Paraaortic lymph node (tissue), 1 donor: ENCODE results near the gene AHNAK2.

GRCh38 chr14:104793188-104793855 lies 2.2 kb downstream of the AKT1 start:
- PRO-cap: no peak

DNA sequence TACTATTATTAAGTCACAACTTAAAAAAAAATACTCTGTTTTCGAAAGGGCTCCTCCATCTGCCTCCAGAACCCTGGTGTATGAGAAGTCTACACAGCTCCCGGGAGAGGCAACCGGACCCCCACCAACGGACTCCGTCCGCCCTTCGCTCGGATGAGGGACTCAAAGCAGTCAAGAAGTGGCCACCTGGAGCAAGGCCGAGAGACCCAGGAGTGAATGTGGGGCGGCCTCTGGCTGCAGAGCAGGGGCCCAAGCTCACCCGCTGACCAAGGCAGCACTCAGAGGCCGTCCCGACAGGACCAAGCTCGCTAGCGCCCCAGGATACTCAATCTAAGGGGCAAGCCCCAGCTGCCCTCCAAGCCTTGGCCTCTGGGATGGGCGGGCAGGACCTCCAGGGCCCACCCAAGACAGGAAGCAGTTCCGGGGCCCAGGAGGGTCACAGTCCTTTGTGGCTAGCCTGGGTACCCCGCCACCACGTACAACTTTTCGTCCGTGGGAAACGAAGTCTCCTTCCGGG lies 959 bp downstream of the AKT1 start:
- PRO-cap: no peak

GRCh38 chr14:104894379-104894654 lies 29.2 kb downstream of the CEP170B start:
- PRO-cap: no peak

GRCh38 chr14:104966931-104967354 lies 11.2 kb downstream of the AHNAK2 start:
- PRO-cap: no peak

DNA sequence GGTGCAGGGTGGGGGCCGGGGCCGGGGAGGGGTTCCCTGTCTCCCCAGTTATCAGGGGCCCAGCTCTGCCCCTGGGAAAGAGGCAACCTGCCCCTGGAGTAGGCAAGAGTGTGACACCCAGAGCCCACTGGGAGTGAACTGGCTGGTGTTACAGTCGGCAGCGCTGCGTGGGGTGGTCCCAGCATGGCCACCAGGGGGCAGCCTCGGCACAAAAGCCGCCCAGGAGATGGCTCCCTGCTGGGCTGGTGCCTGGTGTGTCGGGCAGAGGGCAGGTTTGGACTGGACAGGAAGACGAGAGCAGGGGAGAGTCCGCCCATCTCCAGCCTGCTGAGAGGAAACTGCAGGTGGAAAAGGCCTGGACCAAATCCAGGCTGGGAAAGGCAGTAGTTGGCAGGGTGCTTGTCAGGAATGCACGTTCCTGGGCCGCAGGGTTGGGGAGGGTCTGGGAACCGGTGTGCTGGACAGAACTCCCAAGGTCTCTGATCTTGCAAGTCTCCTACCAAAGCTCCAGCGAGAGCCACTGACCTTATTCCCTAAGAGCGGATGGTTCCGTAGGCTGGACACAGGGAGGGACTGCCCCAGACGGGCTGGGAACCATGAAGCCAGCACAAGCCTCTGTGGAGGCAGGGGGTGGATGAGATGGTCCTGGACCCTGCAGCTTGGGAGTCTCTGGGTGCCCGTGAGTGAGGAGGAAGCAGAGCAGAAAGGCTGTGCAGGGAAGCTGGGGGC lies 1.9 kb downstream of the AHNAK2 start:
- PRO-cap: no peak

DNA sequence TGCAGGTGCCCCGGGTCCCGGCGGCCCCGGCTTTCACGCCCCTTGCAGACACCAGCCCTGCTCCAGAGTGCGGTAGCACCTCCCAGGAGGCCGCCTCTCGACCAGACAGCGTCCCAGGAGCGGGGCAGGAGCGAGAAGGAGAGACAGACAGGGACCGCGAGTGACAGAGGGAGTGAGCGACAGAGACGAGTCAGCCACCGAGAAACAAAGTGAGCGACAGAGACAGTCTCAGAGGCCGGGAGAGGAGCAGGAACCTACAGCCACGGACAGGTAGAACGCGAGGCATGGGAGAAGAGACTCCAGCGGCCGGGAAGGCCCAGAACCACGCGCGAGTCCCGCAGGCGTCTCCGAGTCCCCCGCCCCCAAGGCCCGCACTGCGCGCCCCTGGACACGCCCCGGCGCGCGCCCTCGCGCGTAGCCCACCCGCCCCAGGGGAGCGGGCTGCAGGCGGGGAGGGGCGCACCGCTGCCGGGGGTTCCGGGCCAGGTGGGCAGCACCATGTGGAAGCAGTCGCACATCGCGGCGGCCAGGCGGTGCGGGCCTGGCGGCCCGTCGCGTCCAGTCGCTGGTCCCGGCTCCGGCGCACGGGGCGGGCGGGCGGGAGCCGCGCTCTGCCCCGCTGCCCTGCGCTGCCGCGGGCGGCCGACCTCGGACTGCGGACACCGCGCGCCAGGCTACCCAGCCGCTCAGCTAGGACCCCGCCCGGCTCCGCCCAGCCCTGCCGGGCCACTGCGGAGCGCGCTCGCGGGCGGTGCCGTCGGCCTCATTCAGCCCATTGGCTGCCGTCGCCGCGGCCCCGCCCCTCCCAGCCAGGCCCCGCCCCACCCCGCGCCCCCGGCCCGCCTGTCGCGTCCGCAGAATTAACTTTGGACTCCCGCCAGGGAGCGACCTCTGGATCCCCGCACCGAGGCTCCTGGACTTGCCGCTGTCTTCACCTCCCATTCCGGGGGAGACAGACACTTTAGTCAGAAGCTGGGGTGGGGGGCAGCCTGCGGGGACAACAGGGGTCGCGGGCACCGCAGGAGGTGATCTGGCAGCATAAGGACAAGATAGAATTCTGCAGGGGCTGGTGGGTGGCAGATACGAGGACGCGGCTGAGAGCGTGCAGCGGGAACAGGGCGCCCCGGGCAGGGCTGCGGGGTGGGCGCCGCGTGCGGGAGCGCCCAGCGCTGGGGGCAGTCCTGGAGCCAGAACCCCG lies at the start of gene AHNAK2:
Gene AHNAK2, minus strand, starts transcription at position 655 of the 1,198 bp plus-strand sequence.
- PRO-cap: unidirectional peak, minus-strand start at position 655 of the sequence

- PRO-cap: no peak
These were observed 11.8 kb upstream of the CDCA4 start for GRCh38 chr14:105032671-105033083.

DNA sequence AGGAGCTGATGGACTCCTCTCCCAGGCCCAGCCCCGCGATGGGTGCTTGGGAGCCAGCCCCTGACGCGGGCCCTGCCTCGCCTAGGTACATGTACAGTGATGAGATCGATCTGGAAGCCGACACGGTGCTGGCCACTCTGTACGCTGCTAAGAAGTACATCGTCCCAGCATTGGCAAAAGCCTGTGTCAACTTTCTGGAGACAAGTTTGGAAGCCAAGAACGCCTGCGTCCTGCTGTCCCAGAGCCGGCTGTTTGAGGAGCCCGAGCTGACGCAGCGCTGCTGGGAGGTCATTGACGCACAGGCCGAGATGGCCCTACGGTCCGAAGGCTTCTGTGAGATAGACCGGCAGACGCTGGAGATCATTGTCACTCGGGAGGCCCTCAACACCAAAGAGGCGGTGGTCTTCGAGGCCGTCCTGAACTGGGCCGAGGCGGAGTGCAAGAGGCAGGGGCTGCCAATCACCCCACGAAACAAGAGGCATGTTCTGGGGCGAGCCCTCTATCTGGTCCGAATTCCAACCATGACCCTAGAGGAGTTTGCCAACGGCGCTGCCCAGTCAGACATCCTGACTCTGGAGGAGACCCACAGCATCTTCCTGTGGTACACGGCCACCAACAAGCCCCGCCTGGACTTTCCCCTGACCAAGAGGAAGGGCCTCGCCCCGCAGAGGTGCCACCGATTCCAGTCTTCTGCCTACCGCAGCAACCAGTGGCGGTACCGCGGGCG lies 1.4 kb downstream of the BTBD6 start:
- PRO-cap: no peak

DNA sequence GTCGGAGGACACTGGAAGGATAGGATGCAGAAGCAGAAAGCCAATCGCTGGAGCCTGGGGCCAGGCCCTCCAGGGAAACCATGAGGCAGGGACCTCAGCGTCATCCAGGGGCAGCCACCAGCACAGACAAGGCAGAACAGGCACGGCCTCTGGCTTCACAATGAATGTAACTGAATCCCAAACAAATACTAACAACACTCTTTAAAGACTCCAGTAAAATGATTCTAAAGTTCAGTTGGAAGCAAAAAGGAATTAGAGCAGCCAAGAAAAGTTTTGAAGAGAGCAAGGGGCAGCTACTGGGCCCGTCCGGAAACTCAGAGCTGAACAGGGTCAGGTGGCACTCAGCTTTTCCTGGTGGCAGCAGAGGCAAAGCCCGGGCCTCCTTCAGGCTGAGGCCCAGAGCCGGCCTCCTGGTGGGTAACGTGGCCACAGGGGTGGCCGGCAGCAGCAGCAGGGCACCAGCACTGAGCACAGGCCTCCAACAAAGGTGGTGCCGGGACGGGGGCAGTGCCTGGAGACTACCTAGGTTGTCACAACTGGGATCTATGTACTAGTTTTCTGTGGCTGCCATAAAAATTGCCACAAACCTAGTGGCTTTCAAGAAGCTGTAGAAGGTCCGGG lies 13.1 kb downstream of the BRF1 start:
- PRO-cap: no peak

- PRO-cap: no peak
These were observed 732 bp downstream of the PACS2 start for GRCh38 chr14:105315087-105315873.

DNA sequence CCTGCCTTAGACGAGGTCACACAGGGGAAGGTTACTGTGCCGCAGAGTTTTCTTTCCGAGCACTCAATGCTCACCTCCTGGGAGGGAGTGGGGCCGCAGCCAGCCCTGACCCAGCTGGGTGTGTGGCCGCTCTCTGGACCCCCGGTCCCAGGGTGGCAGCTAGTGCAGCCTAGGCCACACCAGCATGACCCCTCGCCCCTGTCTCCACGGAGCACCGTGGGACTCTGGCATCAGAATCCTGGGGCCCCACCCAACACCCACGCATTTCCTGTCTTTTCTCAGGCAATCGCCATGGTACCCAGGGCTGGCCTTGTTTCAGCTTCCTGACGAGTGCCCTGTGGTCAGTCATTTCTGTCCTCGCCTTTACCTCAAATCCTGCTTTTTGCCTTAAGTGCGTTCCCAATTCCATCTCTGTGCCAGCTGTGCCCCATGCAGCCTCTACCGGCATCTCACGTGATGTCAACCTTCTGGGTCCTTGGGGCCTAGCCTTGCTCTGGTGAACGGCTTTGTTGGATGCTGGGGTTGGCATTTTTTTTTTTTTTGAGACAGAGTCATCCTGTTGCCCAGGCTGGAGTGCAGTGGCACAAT lies 16.0 kb downstream of the PACS2 start:
- PRO-cap: unidirectional peak, minus-strand start at position 205 of the sequence

GRCh38 chr14:105367973-105368601 lies 30.3 kb upstream of the TEX22 start:
- PRO-cap: no peak

DNA sequence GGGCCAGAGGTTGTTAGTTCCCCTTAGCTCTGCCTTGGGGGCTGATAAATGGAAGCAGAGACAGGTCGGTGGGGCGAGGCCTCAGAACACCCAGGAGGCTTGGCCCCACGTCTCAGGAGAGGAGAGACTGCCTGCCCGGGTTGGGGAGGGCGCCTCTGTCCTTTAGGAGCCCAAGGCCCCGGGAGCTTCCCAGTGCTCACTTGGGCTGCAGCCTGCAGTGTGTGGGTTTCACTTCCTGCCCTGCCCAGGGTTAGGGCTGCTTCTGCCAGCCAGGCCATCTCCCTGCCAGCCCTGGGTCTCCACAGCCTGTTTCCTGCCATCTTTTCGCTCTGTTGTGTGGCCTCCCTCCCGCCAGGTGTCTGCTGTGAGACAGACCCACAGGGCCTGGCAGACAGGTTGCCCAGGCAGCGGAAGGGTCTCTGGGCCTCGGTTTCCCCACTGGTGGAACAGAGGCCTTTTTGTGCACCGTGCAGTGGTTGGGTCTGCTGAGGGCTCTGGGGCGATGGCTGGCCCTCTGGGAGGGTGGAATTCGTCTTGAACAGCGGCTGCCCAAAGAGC lies 8.1 kb upstream of the TEX22 start:
- PRO-cap: no peak

- PRO-cap: no peak
These were observed 6.5 kb downstream of the TEDC1 start for GRCh38 chr14:105497333-105498253.

DNA sequence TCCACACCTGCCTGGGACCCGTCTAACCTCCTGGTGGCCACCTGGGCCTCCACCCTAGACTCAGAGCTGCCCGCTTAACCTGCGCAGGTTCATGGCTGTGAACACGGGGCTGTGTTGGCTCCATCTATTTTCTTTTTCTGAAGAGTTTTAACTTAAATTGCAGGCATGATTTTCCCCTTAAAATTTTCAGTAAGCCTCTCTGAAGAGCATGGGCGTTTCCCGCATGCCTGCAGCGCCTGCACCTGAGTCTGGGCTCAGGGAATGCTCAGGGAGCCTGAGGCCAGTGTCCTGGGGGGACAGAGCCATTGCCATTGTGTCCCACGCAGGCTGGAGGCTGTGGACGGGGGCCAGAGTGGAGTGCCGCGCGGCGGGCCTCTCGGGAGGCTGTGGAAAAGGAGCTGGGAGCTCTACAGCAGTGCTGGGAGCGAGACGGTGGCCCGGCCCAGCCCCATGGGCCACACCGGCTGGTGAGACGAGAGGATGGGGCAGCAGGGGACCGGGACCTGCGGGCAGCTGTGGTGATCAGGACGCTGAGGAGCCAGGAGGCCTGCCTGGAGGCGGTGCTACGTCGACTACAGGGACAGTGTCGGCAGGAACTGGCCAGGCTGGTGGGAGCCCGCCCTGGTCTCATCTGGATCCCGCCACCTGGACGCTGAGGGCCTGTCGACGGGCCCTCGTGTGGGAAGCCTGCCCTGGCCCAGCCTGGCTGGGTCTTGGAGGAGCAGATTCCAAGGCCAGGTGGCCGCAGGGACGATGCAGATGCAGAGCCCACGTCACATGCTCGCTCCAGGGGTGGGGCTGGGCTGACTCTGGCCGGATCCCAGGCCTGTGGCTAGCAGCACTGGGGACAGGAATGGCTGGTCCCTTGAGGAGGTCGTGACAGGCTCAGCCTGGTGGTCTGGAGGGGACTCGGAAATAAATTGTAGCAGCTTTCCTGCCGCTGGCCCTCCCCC lies 7.5 kb downstream of the TEDC1 start:
- PRO-cap: no peak

DNA sequence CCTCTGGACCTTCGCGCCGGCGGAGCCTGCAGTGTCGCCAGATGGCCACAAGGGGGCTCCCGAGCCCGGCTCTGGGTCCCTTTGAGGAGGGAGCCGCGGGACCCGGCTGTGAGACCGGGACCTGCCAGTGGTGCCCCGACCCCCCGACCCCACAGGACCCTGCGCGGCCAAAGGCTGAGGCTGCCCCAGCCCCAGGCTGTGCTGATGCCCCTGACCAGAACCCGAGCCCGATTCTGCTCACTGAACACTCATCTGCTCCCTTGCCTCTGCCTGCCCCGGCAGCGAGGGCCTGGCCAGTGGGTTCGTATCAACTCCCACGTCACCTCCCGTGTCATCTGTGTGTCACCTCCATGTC lies 11.6 kb downstream of the TMEM121 start:
- PRO-cap: no peak

DNA sequence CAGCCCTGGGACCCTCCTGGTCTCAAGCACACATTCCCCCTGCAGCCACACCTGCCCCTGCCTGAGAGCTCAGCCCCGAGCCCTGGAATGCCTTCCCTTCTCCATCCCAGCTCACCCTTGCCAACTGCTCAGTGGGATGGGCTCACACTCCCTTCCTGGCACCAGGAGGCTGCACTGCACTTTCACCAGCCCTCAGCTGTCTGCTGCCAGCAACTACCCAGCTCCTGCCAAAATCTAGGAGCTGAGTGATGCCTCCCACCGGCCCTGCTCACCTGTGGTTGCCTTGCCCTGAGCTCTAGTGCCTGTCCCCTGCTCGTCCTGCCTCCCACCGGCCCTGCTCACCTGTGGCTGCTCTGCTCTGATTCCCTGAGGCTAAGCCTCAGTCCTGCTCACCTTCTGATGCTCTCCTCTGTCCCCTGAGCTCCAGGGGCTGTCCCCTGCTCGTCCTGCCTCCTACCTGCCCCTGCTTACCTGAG lies 119.8 kb downstream of the TMEM121 start:
- PRO-cap: no peak

DNA sequence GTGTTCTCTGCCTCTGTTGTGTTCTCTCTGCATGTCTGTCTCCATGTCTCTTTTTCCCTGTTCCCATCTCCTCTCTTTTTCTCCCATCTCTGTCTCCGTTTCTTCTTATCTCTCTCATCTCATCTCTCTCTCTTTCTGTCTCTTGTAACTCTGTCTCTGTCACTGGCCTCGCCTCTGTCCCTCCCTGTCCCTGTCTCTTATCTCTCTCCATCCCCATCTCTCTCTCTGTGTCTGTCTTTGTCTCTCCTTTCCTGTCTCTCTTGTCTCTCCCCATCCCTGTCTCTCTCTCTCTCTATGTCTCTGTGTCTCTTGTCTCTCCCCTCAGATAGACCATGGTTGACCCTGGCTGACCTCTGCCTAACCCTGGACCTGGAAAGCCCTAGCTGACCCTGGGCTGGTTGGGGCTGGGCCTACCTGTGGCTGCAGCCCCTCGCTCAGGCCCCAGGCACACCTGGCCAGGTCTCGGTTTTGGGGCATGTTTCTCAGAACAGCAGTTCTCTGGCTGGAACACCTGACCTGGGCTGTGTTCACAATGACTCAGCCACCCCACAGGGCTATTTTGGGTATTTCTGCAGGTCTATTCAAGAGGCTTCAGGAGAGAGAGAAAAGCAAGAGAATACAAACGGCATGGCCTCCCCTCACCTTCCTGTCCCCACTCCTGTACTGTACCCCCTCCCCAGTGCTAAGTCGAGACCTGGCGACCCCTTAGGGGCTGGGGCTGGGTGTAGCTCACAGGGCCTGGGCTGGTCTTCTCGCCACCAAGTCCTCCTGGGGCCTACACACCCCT lies 174.4 kb downstream of the TMEM121 start:
- PRO-cap: bidirectional peak, plus-strand start at position 611 of the sequence, minus-strand start at position 258 of the sequence

DNA sequence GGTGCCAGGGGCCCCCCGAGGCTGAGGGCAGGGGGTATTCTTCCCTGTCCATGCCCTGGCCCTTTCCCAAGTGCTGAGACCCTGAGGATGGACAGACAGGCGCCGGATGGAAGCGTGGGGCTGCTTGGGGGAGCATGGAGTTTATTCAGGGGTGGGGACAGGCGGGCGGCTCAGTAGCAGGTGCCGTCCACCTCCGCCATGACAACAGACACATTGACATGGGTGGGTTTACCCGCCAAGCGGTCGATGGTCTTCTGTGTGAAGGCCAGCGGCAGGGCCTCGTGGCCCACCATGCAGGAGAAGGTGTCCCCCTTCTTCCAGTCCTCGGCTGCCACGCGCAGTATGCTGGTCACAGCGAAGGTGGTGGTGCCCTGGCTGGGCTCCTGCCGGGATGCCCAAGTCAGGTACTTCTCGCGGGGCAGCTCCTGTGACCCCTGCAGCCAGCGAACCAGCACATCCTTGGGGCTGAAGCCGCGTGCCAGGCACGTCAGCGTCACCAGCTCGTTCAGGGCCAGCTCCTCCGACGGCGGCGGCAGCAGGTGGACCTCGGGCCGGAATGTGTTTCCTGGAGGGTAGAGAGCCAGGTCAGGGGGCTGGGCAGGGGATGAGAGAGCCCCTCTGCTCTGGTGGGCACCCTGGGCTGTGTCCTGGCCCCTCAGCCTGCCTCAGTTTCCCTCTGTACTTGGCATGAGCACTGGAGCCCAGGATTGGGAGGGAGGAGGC lies 180.8 kb downstream of the TMEM121 start:
- PRO-cap: unidirectional peak, minus-strand start at position 327 of the sequence

DNA sequence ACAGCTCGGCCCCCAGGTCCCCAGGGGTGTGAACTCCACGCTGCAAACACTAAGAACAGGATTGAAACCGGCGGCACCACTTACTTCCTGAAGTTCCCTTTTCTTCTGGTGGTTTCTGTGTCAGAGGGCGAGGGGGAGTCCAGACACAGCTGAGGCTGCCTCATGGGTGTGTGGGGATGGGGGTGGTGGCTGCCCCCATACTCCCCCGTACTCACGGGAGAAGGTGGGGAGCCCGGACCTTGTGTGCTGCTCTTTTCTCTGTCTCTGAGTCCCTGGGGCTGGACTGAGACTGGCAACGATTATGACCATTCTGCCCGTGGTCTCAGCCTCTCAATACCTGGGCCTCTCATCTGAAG lies 249.2 kb downstream of the TMEM121 start:
- PRO-cap: unidirectional peak, minus-strand start at position 51 of the sequence